Mesangial cell (primary cell): ENCODE data around the gene SPDYE13.

- RAMPAGE, long total RNA: no peak
Observed at GRCh38 chr7:74174455-74175247, 495 bp downstream of the EIF4H start.

DNA sequence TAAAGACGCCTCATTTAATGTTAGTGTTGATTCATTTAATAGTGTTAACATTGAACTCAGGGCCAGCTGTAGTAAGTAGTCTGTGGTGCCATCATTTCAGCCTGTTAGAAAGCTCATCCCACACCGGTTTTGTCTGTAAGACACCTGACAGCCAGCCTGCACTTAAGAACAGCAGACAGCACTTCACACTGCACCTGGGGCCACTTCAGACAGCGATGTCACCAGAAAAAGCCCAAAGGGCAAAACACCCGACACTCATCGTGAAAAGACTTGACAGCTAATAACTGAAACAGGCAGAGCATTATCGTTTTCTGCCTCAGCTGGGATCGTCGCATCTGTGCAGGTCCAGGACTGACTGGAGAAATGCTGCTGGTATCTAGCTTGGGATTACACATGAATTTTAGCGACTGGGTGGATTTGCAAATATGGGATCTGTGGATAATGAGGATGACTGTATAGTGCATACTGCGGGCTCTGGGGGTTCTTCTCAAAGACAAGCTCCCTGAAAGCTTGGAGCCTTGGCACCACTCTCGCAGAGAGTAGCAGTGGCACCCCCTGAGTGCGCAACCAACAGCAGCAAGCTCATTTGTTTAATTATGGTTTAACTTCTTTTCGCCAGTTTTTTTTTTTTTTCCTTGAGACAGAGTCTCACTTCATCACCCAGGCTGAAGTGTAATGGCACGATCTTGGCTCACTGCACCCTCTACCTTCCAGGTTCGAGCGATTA lies 16.6 kb upstream of the LAT2 start:
- RAMPAGE, long total RNA: no peak

DNA sequence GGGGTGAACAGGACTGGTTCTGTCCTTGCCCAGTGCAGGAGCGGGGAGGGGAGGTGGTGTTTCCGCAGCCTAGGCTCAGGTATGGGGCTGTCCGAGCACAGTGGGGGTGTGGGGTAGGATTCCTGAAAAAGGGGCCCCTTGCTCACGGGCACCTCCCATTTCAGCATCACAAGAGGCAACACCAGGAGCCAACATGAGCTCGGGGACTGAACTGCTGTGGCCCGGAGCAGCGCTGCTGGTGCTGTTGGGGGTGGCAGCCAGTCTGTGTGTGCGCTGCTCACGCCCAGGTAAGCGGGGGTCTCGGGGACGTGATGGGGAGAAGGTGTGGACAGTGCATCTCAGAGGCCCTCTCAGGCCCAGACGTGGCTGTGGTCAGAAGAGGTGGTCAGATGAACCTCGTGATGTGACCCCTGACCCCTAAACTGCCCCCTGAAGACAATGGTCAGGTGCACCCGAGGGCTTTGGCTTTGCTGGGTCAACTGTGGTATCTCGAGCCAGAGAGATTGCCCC lies 6.0 kb downstream of the LAT2 start:
- RAMPAGE, long total RNA: no peak

- RAMPAGE, long total RNA: no peak
Observed at GRCh38 chr7:74287318-74287720, 1.9 kb upstream of the CLIP2 start.

DNA sequence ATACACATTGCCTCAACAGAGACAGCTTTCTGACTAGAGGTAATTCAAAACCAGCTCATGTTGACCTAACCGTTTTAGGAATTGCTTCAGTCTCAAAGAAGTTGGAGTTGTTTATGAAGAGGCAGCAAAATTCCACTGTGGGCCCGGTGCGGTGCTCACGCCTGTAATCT lies 2.2 kb upstream of the GTF2I start:
- RAMPAGE, long total RNA: no peak

- RAMPAGE, long total RNA: no peak
Observed at GRCh38 chr7:74656835-74657617, 492 bp upstream of the GTF2I start.

DNA sequence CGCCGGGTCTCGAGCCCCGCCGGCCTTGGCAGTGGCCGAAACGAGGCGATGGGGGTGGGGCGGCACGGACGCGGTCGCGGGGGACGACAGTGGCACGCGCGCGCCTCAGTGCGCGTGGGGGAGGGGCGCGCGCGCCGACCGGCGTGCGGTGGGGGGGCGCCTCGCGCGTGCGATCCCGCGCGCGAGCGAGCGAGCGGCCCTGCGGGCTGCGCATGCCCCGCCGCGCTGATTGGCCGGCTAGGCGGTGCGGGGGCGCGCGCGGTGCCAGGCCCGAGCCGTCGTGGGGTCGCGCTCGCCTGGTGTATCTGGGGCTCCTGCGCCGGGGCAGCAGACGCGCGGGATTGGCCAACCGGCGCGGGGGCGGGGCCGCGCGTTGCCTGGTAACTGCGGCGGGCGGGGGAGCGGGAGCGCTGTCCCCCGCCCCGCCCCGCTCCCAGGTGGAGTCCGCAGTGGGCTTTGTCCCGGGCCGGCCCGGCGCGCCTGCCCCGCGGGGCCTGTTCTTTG lies 797 bp downstream of the GTF2I start:
- RAMPAGE, long total RNA: no peak

DNA sequence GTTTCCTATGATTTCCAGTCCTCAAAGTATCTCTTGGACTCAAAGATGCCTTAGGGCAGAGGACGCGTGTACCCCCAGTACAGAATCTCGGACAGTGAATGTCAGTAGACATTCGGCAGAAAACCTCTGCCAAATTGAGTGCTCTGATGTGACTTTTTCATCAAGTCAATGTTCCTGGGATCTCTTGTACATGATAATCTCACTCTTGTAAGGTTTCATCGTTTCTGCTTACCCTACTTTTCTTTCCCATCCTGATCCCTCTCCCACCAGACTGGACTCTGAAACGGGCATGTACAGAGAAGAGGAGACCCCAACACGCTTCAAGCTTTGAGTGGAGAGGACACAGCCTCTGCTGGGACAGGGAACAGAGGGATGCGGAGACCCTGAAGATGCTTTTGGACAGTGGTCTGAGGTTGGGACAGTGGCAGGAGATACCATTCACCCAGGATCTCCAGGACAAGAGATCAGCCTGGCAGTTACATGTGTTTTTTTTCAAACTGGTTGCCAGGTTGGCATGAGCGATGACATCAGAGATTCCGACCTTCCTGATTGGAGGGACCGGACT lies at the start of gene SPDYE13:
Gene SPDYE13 (plus strand): TSS at position 271 of the 565 bp plus-strand sequence.
- RAMPAGE, long total RNA: no peak

DNA sequence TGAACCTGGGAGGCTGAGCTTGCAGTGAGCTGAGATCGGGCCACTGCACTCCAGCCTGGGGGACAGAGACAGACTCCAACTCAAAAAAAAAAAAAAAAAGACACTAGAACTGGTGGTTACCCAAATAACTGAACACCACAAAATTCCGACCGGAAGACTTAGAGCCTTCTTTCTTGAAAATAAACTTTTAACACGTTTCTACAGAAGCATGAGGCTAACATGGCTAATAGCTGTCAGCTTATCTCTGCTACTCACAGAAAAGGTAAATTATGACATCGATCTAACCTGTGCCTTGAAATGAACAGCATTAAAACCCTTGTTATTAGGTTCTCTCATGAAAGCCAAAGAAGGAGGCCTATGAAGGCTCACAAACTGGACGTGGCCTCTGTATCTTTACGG lies 45.1 kb downstream of the TRIM73 start:
- RAMPAGE, long total RNA: no peak

- RAMPAGE, long total RNA: no peak
Observed at GRCh38 chr7:75817265-75817464, 3.6 kb upstream of the CCL24 start.

DNA sequence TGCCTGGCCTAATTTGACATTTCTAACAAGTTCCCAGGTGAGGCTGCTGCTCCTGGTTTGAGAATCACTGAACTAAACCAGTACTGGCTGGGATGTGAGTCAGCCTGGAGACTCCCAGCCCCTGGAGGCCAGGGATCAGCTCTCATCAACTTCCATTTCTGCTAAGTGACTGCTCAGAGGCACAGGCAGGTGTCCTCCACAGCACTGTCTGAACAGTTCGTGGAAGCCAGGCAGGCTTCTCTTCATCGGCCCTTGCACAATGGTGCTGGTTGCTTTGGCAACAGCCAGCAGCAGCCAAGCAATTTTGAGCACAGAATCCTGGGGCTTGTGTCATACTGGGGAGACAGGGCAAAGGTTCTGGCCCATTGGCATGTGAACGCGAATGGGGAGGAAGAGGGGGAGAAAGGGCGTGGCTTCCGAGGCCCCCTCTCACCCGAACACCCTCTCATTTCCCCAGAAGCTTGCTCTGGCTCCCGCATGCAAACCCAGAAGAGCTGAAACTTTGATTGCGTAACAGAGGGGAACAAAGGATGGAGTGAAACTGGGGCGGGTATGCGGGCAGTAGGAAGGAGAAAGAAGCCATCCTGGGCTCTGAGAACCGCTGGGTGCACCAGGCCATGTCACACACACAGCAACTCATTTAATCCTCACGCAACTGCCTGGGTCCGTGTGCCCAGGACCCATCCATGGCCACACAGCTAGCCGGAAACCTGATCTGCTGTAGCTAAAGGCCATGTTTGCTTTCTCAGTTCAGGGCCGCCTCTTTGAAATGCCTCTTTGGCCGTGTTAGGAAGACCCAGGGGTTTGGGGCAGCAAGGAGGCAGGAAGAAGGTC lies 8.9 kb upstream of the POR start:
- RAMPAGE, long total RNA: no peak

DNA sequence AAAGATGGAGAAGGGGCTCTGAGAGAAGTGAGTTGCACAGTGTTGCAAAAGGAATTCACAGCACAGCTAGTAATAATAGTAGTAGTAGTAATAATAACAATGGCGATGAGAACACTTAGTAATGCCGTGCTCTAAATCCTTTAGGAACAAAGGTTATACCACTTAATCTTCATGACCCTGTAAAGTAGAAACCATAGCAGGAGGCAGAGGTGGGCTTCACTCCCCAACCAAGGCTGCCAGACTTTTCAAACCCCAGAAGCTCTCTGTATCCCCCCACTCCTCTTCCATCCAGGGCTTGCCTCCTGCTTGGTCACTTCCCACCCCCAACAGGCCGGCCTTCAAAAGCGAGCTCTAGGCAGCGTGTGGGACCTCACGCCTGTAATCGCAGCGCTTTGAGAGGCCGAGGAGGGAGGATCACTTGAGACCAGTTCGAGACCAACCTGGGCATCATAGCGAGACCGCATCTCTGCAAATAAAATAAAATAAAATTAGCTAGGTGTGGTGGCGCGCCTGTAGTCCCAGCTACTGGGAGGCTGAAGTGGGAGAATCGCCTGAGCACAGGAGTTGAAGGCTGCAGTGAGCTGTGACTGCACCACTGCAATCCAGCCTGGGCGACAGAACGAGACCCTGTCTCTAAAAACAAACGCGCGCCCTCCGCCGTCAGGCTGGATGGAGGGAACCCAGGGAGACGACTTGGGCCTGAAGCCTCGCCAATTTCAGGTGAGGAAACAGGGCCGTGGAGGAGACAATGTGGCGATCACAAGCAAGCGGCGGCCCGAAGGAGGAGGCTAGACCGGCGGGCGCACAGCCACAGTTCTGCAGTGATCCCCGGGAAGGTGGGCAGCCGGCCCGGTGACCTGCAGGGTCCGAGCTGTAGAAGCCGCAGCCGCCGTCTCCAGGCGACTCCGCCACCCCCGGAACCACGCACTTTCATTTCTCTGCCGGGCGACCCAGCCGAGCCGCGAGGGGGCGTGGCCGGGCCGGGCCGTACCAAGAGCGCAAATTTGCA lies 647 bp upstream of the POR start:
- RAMPAGE, long total RNA: no peak

- RAMPAGE, long total RNA: no peak
Observed at GRCh38 chr7:75926743-75927277, 11.9 kb downstream of the POR start.

DNA sequence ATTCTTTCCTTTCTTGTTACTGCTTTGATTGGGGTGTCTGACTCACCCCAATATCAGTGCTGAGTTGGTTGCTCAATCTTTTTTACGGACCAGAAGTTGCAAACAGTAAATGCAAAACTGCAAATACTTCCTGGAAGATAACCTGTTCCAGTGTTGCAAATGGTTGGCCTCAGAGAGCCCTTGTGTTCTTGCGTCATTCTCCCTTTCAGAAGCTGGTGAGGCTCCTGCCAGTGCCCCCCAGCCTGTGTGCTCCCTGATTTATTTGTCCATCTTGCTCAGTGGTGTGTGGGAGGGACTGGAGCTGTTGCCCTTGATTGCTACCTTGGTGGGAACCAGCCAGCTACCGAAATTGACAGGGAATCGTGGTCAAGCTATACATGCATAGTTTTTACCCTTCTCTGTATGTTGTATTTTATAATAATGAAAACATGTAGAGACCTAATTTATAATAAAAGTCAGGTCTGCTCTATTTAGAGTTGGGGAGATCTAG lies 30.9 kb downstream of the POR start:
- RAMPAGE, long total RNA: no peak

- RAMPAGE, long total RNA: no peak
Observed at GRCh38 chr7:75969072-75969445, 25.3 kb downstream of the TMEM120A start.

DNA sequence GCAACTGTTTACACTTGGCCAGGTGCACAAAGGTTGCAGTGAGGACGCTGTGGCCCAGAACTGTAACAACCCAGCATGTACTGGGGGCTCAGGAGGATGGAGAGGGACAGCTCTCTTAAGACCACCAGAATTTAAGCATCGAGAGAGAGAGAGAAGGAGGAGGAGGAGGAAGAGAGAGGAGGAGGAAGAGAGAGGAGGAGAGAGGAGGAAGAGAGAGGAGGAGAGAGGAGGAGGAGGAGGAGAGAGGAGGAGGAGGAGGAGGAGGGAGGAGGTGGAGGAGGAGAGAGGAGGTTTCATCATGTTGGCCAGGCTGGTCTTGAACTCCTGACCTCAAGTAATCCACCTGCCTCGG lies 11.2 kb upstream of the TMEM120A start:
- RAMPAGE, long total RNA: no peak

- RAMPAGE, long total RNA: no peak
Observed at GRCh38 chr7:76133320-76133855, 68.3 kb upstream of the SRRM3 start.

- RAMPAGE, long total RNA: no peak
Observed at GRCh38 chr7:76135312-76135664, 66.4 kb upstream of the SRRM3 start.

GRCh38 chr7:76150193-76150797 lies 51.4 kb upstream of the SRRM3 start:
- RAMPAGE, long total RNA: no peak

DNA sequence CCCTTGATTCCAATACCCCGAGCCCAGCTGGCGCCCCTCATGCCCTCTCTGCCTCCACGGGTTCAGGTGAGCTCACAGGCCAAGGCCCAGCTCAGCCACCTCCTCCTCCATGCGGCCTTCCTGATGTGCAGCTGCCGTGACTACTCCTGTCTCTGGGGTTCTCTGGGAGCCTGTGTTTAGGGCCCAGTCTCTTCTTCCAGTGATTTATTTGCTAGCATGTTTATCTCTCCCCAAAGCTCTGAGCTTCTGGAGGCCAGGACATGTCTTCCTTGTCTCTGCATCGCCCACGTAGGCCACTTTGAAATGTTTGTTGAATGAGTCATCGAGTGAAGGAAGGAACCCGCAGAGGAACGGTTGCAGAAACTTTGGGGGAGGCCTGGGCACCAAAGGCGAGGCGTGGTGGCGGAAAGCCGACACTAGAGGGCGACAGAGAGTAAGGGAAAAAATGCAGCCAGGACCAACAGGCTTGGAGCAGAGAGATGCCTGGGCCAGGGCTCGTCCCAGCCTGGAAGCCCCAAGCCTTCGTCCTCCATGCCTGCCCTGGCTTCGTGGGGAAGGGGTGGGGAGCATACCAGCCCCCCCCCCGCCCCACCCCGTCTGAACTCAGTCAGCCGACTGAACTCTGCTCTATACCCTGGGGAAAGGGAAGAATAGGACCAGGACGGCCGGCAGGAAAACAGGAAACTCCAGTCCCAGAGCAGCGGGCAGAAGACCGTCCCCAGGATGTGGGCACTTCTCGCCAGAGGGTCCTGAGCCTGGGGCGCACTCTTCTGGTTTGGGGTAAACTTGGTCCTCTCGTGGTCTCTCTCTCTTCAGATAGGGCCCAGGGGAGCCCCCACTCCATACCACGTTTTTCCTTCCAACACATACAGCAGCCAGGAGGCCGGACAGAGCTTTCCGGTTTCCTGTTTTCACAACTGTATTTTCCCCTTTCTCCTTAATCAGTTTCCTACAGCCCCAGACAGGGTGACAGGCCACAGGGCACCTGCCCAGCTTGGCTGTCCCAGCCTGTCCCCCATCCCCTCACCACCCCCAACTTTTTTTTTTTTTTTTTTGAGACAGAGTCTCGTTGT lies 10.8 kb upstream of the HSPB1 start:
- RAMPAGE, long total RNA: no peak